ENCODE results near the genes SLC52A1, C1QBP and WSCD1.

GRCh38 chr17:4655786-4656176 is 14.3 kb upstream of the ALOX15 start:
- PRO-cap, 2 experiments = no peak in any of the 2 experiments

DNA sequence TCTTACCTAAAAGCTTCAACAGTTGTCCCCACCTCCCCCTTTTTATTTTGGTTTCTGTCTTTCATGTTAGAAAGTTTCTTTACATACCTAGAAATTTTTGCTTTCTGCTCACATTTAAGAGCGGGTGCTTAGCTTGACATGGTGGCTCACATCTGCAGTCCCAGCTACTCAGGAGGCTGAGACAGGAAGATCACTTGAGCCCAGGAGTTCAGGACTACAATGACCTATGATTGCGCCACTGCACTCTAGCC is 3.3 kb upstream of the MED11 start:
- PRO-cap, 2 experiments = no peak in any of the 2 experiments

- PRO-cap, 2 experiments = no peak in any of the 2 experiments
Observed at GRCh38 chr17:4770673-4771083, 1.0 kb upstream of the TM4SF5 start.

GRCh38 chr17:4847947-4848354 is 14.8 kb downstream of the MINK1 start:
- PRO-cap, 2 experiments = no peak in any of the 2 experiments

GRCh38 chr17:4858450-4859296 is 25.5 kb downstream of the MINK1 start:
- PRO-cap, 2 experiments = no peak in any of the 2 experiments

DNA sequence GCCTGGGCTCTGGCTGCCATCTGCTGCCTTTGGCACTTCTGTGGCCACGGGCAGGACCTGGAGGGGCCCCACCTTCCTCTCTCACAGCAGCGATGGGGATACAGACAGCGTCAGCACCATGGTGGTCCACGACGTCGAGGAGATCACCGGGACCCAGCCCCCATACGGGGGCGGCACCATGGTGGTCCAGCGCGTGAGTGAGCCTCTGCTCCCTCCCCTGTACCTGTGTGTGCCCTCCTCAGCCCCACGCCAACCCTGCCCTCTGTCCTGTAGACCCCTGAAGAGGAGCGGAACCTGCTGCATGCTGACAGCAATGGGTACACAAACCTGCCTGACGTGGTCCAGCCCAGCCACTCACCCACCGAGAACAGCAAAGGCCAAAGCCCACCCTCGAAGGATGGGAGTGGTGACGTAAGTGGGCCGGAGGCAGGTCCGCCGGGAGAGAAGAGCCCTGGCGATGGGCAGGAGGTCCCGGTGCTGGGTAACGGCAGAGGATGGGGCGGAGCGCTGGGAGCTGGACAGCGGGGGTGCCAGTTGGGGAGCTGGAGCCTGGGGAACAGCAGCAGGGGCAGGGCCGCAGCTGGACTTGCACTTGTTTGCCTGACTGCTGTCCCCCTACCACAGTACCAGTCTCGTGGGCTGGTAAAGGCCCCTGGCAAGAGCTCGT is 5.3 kb upstream of the C17orf107 start:
- PRO-cap, 2 experiments = no peak in any of the 2 experiments

- PRO-cap, 2 experiments = peak in 1 of 2 experiments; most common plus-strand start chr17:4900843 (in 1); most common minus-strand start chr17:4900683 (in 1)
Observed at GRCh38 chr17:4900558-4901431, 1.5 kb downstream of the C17orf107 start.

DNA sequence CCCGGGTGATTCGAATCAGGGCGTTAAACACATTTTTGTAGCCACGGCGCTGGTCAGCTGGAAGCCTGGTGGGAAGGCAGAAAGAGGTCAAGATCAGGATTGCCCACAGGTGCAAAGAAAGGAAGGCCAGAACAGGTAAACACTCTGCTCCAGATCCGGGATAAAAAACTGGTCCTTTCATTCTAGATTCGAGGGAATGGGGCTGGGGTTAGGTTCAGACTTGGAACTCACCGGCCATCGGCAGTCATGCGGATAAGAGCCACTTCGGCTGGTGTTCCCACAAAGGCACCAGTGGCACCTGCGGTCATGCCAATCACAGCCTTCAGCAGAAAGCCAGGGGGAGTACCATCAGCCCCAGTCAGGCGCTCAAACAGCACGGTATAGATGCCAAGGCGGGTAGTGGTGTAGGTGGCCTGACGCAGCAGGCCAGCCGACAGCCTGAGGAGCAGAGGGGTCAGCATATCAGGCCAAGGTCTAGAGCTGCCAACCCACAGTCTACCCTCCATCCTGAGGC is 1.3 kb downstream of the SLC25A11 start:
- PRO-cap, 2 experiments = no peak in any of the 2 experiments

DNA sequence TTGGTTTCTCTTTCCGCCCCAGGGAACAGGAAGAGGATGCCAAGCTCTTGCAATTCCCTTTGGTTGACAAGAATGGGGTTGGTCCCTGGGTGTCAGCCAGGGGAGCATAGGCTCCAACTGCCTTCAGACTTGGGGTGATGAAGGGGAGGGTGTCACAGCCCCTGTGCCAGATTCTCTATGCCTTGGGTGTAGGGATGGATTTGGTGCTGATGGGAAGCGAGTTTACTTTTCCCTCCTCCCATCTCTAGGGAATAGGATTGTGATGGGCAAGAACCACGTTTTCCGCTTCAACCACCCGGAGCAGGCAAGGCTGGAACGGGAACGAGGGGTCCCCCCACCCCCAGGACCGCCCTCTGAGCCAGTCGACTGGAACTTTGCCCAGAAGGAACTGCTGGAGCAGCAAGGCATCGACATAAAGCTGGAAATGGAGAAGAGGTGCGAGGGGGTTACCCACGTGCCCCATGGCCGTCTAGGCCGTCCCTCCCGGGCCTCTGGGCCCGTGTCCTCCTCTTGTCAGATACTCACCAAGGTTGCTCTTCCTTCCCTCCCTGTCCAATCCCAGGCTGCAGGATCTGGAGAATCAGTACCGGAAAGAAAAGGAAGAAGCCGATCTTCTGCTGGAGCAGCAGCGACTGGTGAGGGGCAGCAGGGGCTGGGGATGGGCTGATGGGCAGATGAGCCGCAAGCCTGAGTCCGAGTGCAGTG is 14.8 kb downstream of the SLC52A1 start:
- PRO-cap, 2 experiments = no peak in any of the 2 experiments

DNA sequence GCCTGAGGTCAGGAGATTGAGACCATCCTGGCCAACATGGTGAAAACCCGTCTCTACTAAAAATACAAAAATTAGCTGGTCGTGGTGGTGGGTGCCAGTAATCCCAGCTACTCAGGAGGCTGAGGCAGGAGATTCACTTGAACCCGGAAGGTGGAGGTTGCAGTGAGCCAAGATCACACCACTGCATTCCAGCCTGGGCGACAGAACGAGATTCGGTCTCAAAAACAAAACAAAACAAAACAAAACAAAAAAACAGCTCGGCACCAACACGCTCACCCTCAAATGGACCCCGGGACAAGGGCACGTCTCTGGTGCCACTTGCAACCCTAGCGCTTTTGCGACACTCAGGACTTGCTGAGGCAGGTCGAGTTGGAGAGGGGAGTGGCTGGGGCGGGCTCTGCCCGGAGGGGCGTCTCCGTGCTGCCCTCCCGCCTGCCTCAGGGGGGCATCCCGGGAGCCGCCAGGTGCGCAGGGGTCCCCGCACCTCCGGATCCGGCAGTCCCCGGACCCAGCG is at the start of gene SLC52A1:
TSS of gene SLC52A1 (minus strand) at position 339 of the 514 bp plus-strand sequence.
- PRO-cap, 2 experiments = no peak in any of the 2 experiments

GRCh38 chr17:5096817-5098084 is 14.4 kb downstream of the ZNF232 start:
- PRO-cap, 2 experiments = peak in 2 of 2 experiments; most common plus-strand start chr17:5097223 (in 2); most common minus-strand start chr17:5097549 (in 1)

- PRO-cap, 2 experiments = no peak in any of the 2 experiments
Observed at GRCh38 chr17:5181625-5182436, 9.8 kb downstream of the ZNF594 start.

DNA sequence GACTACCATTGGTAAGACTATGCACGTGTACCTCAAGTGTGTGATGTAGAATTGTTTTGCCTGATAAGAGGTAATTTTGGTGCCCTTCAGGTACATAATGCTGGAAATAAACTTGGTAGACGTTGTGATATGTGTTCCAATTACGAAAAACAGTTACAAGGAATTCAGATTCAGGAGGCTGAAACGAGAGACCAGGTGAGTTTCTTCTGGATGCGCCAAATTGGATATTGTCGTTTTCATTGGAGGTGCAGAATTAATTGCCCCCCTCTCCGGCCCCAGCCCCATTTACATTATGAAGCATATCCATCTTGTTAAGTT is 56.7 kb downstream of the NUP88 start:
- PRO-cap, 2 experiments = no peak in any of the 2 experiments

DNA sequence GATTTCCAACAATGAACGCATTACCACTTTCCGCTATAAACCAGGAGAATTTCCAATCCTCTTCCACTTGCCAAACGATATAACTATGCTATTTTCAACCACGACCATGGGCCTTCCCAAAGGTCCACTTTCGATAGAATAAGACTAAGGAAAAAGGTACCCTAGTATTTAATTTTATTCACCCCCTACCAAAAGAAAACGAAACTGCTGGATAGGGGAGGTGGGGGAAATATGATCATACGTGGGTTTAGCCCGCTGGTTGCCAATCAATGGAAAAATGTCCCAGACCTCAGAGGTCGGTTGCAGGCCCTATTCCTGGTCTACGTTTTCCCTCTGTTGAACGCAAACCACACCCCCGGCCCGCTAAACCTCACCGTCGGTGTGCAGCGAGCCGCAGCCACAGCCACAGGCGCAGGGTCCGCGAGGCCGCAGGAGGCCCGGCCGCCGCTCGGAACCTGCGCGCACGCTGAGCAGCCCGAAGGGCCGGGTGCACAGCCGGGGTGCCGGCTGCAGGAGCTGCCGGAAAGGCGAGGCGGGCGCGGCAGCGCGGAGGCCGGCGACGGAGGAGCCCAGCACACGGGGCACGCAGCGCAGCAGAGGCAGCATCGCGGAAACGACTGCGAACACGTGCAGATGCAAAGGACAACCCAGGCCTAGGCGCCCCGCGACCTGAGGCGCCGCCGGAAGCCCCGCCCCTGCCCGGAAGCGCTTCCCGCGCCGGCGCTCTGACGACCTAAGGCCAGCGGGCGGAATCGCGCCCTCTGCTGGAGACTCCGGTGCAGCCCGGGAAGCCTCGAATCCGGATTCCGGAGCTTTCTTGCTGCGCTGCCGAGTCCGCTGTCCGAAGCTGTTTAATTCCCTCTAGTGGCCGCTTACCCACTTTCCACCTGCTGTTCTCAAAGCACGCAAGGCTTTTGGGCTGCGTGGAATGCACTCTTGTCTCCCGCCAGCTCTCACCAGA is at the start of gene C1QBP:
TSS of gene C1QBP (minus strand) at position 688 of the 961 bp plus-strand sequence.
- PRO-cap, 2 experiments = peak in 2 of 2 experiments; most common plus-strand start position 779 of the sequence (in 1); most common minus-strand start position 618 of the sequence (in 1)

GRCh38 chr17:5485175-5485662 is 759 bp downstream of the DERL2 start:
- PRO-cap, 2 experiments = peak in 1 of 2 experiments; most common plus-strand start chr17:5485579 (in 1)

- PRO-cap, 2 experiments = no peak in any of the 2 experiments
Observed at GRCh38 chr17:5517683-5518043, 16.9 kb upstream of the ENSG00000286190 start.

GRCh38 chr17:5520647-5521290 is 20.0 kb upstream of the ENSG00000286190 start:
- PRO-cap, 2 experiments = no peak in any of the 2 experiments

GRCh38 chr17:5583459-5584209 is 675 bp downstream of the NLRP1 start:
- PRO-cap, 2 experiments = peak in 1 of 2 experiments; most common plus-strand start chr17:5583901 (in 1); most common minus-strand start chr17:5583814 (in 1)

- PRO-cap, 2 experiments = no peak in any of the 2 experiments
Observed at GRCh38 chr17:5897171-5897802, 172.9 kb upstream of the WSCD1 start.

GRCh38 chr17:6070289-6071268 is at the start of gene WSCD1:
Gene WSCD1, plus strand, starts transcription at chr17:6070379.
- PRO-cap, 2 experiments = no peak in any of the 2 experiments

All from cytotoxic T cell (primary cell).